Measurements from ENCODE around the gene ATP10B.

DNA sequence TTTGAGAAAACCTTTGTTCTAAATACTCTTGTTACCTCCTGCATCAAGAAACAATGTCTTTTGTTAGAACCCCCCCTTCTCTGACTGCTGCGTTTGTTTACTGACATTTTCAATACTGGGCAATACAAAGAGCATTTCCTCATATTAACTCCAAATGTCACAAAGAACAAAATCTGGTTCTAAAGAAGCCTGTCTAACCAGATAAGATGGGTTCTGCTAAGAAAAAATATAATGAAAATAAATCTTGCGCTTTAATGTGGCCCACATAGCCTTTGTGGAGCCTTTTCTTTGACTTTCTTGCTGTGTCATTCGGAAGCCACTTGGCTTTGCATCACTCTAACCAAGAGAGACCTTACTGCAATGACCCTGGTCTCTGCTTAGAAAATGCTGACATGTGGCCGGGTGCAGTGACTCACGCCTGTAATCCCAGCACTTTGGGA, 88.1 kb downstream of the EBF1 start:
- RRBS: no CpG with 5 or more reads among the region's 5 CpGs

DNA sequence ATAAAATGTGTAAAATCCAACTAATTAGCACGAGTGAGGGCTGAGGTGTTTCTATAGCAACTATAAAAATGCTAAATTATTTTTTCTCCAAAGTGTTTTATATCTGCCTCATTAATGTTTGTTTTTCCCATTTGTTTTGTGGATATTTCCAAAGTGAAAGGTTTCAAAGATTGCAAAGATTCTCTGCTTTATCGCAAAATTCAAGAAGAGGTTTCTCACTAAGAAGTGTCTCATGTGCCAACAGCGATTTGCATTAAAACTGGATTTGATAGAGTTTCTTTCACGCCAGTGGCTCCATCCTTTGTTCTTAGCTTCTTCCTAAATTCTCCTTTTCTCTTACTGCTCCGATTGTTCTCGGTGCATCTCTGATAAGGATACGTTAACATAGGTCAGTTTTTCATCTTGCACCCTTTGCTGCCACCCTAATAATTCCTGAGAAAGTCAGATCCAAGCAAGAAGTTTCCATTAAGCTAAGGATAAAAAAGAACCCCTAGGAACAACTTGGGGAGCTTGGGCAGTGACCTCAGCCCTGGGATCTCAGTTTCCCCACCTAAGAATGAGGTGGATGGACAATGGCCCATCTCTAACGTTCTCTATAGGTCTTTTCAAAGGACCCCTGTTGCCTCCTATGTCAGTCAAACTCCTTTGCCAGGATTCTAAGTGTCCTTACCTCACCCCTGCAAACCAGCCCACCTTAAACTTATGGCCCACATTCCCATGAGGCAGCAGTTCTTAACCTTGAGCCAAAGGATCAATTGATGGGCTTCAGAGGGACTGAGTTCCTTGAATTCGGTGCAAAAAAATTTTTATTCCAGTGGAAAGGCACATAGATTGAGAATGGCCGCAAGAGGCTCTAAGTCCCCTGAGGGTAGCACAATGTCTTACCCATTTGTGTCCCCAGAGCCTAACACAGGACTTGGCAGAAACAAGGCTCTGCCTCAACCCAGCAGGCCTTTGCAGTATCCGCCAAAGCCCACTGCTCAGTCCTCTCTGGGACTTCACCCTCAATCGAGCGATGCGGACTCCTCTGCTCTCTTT, 79.9 kb downstream of the EBF1 start:
- RRBS: no CpG with 5 or more reads among the region's 14 CpGs

DNA sequence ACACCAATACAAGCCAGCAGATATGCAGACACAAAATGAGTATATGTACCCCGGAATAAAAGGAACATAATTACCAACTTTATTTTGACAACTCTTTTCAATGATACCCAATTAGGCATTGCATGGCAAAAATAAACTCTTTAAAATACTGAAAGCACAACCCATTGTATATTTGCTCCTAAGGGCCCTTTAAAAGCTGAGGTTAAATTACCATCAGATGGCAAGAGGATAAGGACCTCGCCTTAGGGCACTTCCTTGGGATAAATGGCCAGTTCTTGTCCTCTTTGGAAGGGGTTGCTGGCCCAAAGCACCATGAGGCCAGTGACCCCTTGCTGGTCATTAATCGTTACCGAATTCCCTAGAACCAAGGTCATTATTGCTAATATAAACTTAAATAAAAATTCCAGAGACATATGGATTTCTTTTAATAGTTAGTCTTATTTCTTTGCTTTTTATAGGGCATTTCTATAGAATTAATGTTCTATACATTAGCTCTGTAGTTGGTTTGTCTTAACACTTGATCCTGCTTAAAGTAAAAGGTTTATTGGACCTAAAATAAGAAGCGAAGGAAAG, 45.9 kb downstream of the EBF1 start:
- RRBS: no CpG with 5 or more reads among the region's 5 CpGs

- RRBS: 6% methylated on average over 3 of the region's 15 CpGs
Measured at GRCh38 chr5:159100923-159101490, 1.3 kb upstream of the EBF1 start.

DNA sequence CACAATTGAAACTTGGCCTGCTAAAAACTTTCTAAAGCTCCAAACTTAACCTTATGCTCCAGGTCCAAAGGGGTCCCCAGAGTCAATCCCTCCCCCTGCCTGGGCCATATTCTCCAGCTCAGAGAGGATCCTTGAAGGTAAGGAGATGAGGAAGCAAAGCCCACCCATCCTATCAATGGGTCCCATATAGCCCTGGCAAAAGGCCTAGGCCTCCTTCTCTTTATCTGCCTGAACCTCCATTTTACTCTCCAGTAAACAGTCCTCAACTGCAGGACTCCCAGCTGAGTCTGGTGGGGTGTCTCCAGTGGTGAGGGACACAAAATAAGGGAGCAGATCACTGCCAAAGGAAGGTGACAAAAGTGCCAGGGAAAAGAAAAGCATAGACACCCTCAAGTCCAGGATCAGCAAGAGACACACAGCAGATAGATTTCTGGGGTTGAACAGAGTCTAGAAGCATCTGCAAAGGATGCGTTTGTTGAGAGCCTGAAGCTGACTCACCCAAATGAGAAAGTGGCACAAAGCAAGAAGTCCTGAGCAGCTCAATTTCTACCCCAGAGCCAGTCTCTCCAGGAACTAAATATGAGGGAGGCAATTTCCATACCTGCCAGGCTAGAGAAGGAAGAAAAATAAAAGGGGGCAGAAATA, 2.7 kb upstream of the EBF1 start:
- RRBS: no CpG with 5 or more reads among the region's 1 CpG

DNA sequence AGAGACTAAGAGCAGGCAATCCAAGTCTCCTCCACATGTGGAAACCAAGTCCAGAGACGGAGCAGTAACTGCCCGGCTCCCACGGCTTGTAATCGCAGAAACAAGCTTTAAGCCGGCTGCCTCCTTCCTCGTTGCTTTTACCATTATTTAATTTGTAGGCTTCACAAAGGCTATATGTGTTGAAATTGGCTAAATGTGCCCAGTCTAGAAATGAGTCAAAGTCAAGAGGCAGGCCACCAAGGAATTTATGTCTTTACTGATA, 33.3 kb upstream of the EBF1 start:
- RRBS: 20% methylated on average over 2 of the region's 6 CpGs

- RRBS: no CpG with 5 or more reads among the region's 1 CpG
Measured at GRCh38 chr5:159191902-159192593, 17.3 kb downstream of the RNF145 start.

- RRBS: 41% methylated on average over 11 of the region's 26 CpGs
Measured at GRCh38 chr5:159310515-159310946, 19.8 kb downstream of the IL12B start.

DNA sequence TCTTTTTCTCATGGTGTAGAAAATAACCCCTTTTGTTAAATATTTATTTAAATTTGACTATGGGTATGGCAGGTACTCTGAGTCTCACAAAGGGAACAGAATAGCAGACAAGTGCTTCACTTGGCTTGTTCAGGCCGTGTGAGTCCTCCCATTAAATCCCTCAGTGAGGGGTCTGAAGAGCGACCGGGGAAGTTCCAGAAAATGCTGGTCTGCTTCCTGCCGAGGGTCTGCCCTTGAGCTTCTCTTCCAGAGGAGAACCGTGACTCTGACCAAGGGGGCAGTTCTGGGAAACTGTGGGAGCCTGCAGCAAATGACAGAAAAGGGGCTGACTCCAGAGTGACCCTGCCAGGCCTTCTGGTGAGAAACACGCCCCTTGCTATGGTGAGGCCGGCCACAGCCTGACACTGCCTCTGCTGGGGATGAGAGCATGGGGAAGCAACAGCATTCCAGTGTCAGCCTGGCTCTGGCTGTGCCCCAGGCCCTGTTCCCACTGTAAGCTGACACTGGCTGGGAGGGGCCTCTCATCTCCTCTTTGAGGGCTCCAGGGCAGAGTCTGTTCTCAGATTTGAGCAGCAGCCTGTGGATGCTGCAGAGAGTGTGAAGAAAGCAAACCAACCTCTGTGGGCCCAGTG, 179.9 kb upstream of the IL12B start:
- RRBS: no CpG with 5 or more reads among the region's 7 CpGs

- RRBS: no CpG with 5 or more reads among the region's 4 CpGs
Measured at GRCh38 chr5:159826330-159826938, 89.8 kb upstream of the ADRA1B start.

DNA sequence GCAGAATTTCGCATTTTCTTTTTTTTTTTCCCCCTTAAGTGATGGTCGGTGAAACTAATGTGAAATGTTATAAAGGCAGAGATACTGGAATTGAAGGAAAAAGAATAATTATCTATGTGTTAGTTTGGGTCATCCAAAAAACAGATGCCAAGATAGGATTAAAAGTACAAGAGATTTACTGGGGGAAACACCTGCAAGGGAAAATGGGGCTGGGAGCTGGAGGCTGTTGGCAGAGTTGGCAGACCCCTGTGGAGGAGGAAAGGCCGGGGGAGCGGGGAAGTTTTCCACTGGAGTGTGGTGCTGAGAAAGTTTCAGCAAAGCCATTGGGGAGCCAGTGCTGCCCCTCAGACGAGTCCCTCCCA, 52.7 kb downstream of the TTC1 start:
- RRBS: no CpG with 5 or more reads among the region's 5 CpGs

- RRBS: no CpG with 5 or more reads among the region's 9 CpGs
Measured at GRCh38 chr5:160096553-160097298, 22.5 kb downstream of the PWWP2A start.

GRCh38 chr5:160357834-160358305, 12.6 kb downstream of the C1QTNF2 start:
- RRBS: no CpG with 5 or more reads among the region's 8 CpGs

DNA sequence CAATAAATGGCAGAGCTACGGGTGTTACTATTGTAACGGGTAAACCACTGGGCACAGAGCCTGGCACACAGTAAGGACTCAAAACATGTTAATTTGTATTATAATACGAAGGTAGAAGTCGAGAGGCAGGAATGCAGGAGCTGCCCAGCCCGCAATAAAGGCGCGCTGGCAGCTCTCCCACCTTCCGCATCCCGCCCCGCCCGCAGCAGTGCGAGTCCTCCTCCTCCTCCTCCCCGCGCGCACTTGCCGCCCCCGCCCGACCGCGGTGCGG, 259 bp downstream of the C1QTNF2 start:
- RRBS: no CpG with 5 or more reads among the region's 21 CpGs

DNA sequence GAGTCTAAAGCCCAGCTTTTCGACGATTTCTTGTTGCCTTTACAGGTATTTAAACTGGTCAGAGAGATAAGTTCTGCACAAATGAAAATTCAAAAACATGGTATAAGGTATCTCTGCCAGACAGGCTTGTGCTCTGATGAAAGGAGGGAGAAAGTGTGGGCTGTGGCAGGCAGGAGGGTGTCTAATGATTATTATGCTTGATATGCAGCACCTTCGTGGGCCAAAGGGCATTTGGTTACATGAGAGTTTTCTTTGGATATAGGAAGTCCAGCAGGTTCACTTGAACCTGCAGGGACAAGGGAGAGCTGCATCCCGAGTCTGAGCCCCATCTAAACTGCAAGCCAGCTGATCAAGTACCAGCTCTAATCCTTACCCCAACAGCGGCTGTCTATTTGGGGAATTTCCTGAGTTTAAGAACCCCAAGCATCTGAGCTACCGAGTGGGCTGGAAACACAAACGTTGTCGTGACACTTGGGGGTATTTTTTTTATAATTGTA, 42.5 kb downstream of the PTTG1 start:
- RRBS: no CpG with 5 or more reads among the region's 8 CpGs

DNA sequence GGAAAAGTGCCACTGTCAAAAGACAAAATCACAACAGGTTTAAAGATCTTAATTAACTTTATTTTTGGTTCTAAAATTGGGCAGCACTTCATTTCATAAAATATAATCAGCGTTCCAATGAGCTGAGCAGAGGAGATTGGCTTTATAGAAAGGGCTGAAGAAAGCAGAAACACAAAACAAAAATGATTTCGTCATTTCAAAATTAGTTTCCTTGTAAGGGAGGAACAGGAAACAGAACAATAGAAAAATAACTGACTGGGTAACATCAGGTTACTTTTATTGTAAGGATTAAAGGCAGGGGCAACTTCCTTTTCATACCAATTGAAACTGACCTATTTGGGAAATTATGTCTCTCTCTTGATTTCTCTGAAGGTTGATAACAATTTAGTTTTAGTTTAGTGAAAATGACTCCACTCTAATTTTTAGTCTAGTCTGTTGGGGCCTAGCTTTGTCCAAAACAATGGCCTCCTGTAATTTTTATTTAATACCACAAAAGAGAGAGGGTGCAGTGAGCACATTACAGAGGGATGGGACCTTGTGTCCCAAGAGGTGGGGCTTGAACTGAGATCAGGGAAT, 157.1 kb downstream of the ATP10B start:
- RRBS: no CpG with 5 or more reads among the region's 2 CpGs

- RRBS: no CpG with 5 or more reads among the region's 8 CpGs
Measured at GRCh38 chr5:160851781-160852462, at the start of gene ATP10B. Gene ATP10B, minus strand, starts transcription at chr5:160852211.

GRCh38 chr5:160929142-160929594, 77.2 kb upstream of the ATP10B start:
- RRBS: no CpG with 5 or more reads among the region's 2 CpGs

DNA sequence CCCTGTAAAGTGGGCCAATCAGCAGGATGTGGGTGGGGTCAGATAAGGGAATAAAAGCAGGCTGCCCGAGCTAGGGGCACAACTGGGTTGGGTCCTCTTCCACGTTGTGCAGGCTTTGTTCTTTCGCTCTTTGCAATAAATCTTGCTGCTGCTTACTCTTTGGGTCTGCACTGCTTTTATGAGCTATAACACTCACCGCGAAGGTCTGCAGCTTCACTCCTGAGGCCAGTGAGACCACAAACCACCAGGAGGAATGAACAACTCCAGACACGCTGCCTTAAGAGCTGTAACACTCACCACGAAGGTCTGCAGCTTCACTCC, 554.1 kb upstream of the CCNG1 start:
- RRBS: no CpG with 5 or more reads among the region's 7 CpGs

DNA sequence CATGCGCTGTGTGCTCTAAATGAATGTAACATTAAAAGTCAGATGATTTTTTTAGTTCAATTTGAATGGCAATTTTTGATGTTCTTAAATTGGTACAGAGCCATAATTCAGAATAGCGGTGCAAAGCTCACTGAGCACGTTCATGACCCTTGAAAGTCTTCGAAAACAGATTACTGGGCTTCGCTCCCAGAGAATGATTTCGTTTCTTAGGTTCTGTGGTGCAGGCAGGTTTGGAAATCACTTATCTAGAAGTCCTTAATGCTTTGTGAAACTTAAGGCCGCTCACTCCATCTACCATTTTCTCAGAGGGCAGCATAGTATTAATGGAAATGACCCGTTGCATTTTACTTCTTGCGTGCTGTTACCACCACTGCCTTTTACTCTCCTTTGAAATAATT, 3.0 kb upstream of the MAT2B start:
- RRBS: no CpG with 5 or more reads among the region's 9 CpGs

All from AG08470 (cell line).